Measurements from ENCODE around the genes MICA, ABHD16A, LY6G6F, CLIC1 and MSH5.

- CAGE, long polyA plus RNA = no peak
- RRBS = no CpG with 5 or more reads among the region's 14 CpGs
These were observed 22.8 kb upstream of the HLA-B start for GRCh38 chr6:31379575-31380322.

- CAGE, long polyA plus RNA = no peak
- RRBS = 0% methylated on average over 2 of the region's 27 CpGs
These were observed 777 bp upstream of the MICA start for GRCh38 chr6:31402347-31403289.

DNA sequence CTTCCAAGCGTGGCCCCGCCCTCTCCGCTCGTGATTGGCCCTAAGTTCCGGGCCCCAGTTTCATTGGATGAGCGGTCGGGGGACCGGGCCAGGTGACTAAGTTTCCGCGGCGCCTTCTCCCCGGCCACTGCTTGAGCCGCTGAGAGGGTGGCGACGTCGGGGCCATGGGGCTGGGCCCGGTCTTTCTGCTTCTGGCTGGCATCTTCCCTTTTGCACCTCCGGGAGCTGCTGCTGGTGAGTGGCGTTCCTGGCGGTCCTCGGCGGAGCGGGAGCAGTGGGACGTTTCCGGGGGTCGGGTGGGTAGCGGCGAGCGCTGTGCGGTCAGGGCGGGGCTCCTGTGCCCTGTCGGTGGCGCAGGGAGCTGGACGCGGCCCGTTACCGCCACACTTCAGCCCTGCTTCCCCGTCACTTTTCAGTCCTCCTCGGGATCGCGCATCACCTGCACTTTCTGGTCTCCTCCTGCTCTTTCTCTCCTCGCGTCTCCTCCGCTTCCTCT is at the start of gene MICA:
Gene MICA, plus strand, starts transcription at position 127 of the 496 bp plus-strand sequence.
- CAGE, long polyA plus RNA = no peak
- RRBS = 2% methylated on average over 11 of the region's 44 CpGs

- CAGE, long polyA plus RNA = no peak
- RRBS = no CpG with 5 or more reads among the region's 4 CpGs
These were observed 2.3 kb upstream of the MICB start for GRCh38 chr6:31495611-31496019.

- CAGE, long polyA plus RNA = no peak
- RRBS = no CpG with 5 or more reads among the region's 3 CpGs
These were observed 2.7 kb upstream of the MCCD1 start for GRCh38 chr6:31525949-31526604.

DNA sequence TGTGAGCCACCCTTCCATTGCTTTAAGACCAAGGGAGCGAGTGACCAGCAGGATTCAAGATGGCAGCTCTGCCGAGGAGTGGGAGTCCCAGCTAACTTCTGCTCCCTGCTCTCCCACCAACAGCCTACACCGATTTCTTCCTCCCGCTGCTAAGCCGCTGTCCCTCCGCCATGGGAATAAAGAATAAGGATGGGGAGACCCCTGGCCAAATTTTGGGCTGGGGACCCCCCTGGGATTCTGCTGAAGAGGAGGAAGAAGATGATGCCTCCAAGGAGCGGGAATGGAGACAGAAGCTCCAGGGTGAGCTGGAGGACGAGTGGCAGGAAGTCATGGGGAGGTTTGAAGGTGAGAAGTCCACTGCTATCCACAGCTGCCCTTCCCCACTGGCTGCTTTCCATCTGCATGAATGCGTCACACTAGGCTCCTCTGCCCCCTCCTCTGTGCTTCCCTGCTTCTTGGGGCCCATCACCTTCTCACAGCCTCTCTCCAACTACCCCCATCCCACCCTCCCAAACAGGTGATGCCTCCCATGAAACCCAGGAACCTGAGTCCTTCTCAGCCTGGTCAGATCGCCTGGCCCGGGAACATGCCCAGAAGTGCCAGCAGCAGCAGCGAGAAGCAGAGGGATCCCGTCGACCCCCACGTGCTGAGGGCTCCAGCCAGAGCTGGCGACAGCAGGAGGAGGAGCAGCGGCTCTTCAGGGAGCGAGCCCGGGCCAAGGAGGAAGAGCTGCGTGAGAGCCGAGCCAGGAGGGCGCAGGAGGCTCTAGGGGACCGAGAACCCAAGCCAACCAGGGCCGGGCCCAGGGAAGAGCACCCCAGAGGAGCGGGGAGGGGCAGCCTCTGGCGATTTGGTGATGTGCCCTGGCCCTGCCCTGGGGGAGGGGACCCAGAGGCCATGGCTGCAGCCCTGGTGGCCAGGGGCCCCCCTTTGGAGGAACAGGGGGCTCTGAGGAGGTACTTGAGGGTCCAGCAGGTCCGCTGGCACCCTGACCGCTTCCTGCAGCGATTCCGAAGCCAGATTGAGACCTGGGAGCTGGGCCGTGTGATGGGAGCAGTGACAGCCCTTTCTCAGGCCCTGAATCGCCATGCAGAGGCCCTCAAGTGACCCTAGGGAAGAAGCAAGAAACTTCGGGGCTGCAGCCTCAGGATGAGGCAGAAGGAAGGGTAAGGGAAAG is 10.5 kb downstream of the NFKBIL1 start:
- CAGE, long polyA plus RNA = no peak
- RRBS = 97% methylated on average over 5 of the region's 33 CpGs

- CAGE, long polyA plus RNA = no peak
- RRBS = no CpG with 5 or more reads among the region's 21 CpGs
These were observed 1.5 kb downstream of the TNF start for GRCh38 chr6:31576553-31577530.

GRCh38 chr6:31625821-31626244 is 5.3 kb downstream of the PRRC2A start:
- CAGE, long polyA plus RNA = no peak
- RRBS = no CpG with 5 or more reads among the region's 8 CpGs

- CAGE, long polyA plus RNA = no peak
- RRBS = no CpG with 5 or more reads among the region's 10 CpGs
These were observed 9.1 kb downstream of the PRRC2A start for GRCh38 chr6:31629515-31630166.

- CAGE, long polyA plus RNA = no peak
- RRBS = no CpG with 5 or more reads among the region's 18 CpGs
These were observed 9.8 kb downstream of the PRRC2A start for GRCh38 chr6:31630266-31630800.

GRCh38 chr6:31631629-31632107 is 11.2 kb downstream of the PRRC2A start:
- CAGE, long polyA plus RNA = no peak
- RRBS = 73% methylated on average over 8 of the region's 26 CpGs

DNA sequence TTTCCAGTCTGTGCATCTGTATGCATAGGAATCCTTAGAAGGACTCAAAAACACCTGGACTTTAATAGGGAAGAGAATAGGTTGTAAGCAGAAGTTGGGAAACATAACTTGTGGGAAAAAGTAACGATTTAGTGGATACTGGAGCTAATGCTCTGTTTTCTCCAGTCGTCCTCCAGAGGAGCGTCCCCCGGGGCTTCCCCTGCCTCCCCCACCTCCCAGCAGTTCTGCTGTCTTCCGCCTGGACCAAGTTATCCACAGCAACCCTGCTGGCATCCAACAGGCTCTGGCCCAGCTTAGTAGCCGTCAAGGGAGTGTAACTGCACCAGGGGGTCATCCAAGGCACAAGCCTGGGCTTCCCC is 12.7 kb downstream of the PRRC2A start:
- CAGE, long polyA plus RNA = no peak
- RRBS = no CpG with 5 or more reads among the region's 6 CpGs

DNA sequence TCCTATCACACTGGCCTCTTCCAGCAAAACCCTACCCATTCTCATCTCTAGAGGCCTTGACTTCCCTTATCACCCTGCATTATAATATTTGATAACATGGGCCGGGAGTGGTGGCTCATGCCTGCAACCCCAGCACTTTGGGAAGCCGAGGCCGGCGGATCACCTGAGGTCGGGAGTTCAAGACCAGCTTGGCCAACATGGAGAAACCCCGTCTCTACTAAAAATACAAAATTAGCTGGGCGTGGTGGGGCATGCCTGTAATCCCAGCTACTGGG is 679 bp upstream of the C6orf47 start:
- CAGE, long polyA plus RNA = no peak
- RRBS = no CpG with 5 or more reads among the region's 7 CpGs

DNA sequence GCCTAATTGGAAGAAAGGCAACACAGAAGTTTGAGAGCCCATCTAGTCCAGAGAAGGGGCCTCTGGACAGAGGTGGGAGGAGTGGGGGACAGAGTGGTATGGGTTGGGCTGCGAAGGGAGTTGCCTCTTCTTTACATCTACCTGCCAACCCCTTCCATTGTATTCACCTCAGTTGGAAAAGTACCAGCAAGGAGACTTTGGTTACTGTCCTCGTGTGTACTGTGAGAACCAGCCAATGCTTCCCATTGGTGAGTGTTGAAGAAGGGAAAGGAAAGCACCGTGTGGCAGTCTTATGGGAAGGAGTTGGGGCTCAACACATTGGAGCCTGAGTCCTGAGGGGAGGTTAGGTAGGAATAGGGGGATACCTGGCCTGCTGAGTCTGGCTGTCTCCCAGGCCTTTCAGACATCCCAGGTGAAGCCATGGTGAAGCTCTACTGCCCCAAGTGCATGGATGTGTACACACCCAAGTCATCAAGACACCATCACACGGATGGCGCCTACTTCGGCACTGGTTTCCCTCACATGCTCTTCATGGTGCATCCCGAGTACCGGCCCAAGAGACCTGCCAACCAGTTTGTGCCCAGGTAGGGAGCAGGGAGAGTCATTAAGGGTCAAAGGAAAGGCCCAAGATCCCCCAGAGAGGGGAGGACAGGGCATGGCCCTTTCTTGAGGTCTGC is 713 bp upstream of the LY6G5B start:
- CAGE, long polyA plus RNA = no peak
- RRBS = no CpG with 5 or more reads among the region's 8 CpGs

GRCh38 chr6:31701577-31702457 is 1.3 kb downstream of the ABHD16A start:
- CAGE, long polyA plus RNA = no peak
- RRBS = no CpG with 5 or more reads among the region's 9 CpGs

GRCh38 chr6:31702458-31703514 is at the start of gene ABHD16A:
Gene ABHD16A, minus strand, starts transcription at chr6:31703324.
- CAGE, long polyA plus RNA = no peak
- RRBS = 2% methylated on average over 15 of the region's 56 CpGs

- CAGE, long polyA plus RNA = no peak
- RRBS = no CpG with 5 or more reads among the region's 3 CpGs
These were observed at the start of gene LY6G6F for GRCh38 chr6:31706600-31706984. Gene LY6G6F, plus strand, starts transcription at chr6:31706866.

DNA sequence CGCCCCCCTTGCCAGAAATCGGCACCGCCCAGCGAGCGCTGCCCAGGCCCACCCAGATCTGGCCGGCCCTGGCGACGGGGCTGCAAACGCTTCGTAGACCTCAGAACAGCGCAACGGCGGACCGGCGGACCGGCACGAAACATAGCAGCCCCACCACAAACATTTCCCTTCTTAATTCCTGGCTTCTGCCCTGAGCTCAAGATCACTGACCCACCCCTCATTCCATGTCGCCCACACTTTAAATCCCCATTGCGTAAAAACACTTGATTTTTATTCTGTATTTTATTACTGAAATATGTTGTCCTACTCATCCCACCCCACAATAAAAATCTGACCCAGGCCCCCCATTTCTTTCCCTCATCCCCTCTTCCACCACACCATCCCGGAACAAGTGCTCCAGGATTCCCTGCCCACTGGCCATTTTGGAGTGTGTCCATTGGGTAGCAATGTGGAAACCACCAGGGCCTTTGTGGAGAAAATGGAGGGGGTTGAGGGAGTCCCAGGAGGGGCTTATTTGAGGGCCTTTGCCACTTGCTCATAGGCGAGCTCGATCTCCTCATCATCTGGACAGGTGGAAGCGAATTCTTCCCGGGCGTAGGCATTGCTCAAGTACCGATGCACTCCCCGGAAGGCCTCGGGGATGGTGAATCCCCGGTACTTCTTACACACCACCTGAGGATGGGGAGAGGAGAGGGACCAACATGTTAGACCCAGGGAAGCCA is 1.4 kb upstream of the DDAH2 start:
- CAGE, long polyA plus RNA = no peak
- RRBS = 29% methylated on average over 12 of the region's 29 CpGs

- CAGE, long polyA plus RNA = no peak
- RRBS = under 1% methylated on average over 6 of the region's 24 CpGs
These were observed at the start of gene CLIC1 for GRCh38 chr6:31736087-31736769. Gene CLIC1, minus strand, starts transcription at chr6:31736530.

- CAGE, long polyA plus RNA = no peak
- RRBS = under 1% methylated on average over 12 of the region's 69 CpGs
These were observed at the start of gene MSH5 for GRCh38 chr6:31739809-31740756. Gene MSH5, plus strand, starts transcription at chr6:31740005.